Kidney (tissue), 2 donors: ENCODE measurements around a stretch of chr18.

GRCh38 chr18:61334542-61335120 lies 1.4 kb downstream of the CDH20 start:
- PRO-cap: no peak
- RRBS: 0% methylated on average over 1 of the region's 15 CpGs

GRCh38 chr18:61635833-61636928 lies 256.6 kb downstream of the RNF152 start:
- PRO-cap: no peak
- RRBS: no CpG with 5 or more reads among the region's 9 CpGs

- PRO-cap: bidirectional peak, plus-strand start at chr18:61896991, minus-strand start at chr18:61896892
- RRBS: no CpG with 5 or more reads among the region's 5 CpGs
Observed at GRCh38 chr18:61896557-61897225, 3.9 kb upstream of the RNF152 start.

DNA sequence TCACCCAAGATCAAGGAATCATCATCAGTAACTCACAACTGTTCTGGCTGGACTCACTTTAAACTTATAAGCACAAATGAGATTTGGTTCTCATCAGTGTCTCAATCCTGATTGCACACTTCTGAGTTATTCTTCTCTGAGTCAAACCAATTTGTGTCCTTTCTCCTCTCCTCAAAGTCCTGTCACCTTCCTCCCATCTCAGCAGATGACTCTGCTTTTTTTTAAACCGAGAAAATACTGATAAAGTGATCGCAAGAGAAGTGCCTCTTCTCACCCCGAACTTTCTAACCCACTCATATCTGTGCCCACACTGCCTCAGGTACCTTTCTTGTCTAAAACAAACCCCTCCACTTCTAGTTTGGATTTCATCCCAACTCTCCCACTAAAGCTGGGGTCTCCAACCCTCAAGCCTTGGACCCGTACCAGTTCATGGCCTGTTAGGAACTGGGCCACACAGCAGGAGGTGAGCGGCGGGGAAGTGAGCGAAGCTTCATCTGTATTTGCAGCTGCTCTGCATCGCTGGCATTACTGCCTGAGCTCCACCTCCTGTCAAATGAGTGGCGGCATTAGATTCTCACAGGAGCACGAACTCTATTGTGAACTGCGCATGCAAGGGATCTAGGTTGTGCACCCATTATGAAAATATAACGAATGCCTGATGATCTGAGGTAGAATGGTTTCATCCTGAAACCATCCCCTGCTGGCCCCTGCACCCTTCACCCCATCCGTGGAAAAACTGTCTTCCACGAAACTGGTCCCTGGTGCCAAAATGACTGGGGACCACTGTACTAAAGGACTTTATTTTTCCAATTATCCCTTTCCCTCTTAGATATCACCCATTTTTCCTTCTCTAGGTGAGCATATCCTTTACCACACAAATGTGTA lies 130.3 kb downstream of the PIGN start:
- PRO-cap: no peak
- RRBS: no CpG with 5 or more reads among the region's 14 CpGs

DNA sequence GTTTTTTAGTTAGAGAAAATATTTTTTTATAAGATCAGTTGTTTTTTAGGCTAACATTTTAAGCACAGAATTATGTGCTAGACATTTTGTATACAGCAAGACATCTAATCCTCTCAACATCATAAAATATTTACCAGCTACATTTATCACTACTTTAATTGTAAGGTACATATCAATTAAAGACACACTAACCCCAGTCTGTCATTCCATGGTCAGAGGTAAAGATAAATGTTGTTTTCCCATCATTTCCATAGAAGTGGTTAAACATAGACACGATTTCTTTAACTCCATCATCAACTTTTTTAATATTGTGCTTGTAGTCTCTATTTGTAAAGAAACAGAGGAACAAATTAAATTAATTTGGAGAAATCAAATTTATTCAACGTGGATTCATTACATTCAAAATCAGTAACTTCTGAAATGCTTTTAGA lies 40.1 kb downstream of the PIGN start:
- PRO-cap: no peak
- RRBS: no CpG with 5 or more reads among the region's 2 CpGs

- PRO-cap: no peak
- RRBS: no CpG with 5 or more reads among the region's 7 CpGs
Observed at GRCh38 chr18:62327787-62328487, 2.8 kb downstream of the TNFRSF11A start.

- PRO-cap: no peak
- RRBS: no CpG with 5 or more reads among the region's 3 CpGs
Observed at GRCh38 chr18:62437104-62437522, 85.7 kb upstream of the ZCCHC2 start.

DNA sequence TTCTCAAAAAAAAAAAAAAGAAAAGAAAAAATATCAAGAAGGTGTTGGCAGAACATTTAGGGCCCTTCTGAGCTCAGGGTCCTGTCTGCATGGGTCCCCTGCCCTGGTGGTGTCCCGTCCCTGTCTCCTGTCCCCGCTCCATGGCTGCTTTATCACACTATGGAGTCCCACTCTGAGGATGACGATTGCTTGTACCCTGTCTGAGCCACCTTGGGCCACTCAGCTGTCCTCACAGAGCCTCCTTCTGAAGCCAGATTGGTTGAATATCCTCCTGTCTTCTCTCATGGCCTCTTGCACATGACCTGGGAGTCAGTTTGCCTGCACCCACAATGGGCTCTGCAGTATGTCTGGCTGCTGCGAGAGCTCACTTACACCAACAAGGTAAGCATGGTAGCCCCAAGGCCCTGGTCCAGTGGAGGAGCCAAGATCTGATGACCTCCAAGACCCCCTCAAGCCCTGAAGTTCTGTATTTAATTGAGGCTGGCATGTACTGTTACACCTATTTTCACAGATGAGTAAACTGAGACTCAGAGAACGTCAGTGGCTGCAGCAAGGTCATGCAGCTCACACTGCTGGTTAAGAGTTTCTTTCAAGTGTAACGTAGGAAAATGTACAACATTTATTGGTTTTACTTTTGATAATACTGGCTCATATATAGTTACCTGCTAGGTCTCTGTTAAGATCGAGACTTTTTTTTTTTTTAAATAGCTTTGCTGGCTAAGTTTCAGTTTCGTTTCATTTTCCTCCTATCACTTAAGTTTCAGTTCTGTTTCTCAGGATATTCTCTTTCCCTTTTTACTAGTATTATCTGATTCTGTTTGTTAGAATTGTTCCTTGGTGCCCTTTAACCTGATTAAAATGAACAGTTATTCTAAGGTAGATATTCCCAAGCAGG lies 16.9 kb upstream of the ZCCHC2 start:
- PRO-cap: no peak
- RRBS: no CpG with 5 or more reads among the region's 8 CpGs

DNA sequence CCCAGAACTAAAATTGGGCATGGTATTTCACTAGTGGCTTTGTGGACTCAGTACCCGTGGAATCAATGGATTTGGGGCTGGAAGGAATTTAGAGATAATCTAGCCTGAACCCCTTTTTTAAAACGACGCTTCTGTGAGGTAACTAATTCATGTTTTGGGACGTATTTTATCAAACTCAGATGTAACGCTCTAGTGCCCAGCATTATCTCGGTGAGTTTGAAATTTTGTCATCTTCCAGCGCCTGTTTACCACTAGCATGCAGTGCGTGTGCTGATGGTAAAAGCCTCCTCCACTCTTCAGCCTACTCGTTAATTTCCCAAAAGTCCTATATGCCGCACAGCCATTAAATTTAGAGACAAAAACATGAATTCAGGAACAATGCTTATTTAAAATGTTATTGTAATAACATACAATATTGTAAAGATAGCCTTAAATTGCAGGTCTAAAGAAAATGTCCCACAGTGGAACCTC lies 2.7 kb downstream of the ZCCHC2 start:
- PRO-cap: no peak
- RRBS: no CpG with 5 or more reads among the region's 10 CpGs

DNA sequence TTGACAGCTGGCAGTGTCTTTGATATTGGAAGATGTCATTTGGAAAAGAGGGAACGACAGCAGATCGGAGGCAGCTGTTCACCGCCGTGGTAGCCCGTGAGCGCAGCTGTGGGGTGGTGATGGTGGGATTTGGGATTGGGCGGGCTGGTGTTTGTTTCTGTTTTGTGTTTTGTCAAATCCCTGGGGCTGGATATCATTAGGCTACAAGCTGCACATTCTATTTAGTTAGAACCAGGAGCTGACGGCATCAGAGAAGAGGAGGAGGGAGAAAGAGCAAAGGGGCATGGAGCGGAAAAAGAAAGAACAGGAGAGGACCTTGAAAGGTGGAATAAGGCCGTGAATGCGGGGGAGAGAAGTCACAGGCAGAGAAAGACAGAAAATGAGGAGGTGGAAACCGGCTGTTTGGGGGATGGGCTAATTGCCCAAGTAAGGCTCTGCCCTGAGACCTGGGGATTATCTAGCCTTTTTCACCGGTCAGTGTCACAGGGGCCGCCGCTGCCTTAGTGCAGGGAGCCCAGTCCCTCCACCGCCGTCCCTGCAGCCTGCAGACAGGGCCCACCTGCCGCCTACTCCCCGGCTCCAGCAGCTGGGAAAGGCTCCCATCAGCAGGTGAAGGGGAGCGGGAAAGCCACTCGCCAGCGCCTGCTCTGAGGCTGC lies 88.0 kb downstream of the ZCCHC2 start:
- PRO-cap: no peak
- RRBS: 30% methylated on average over 6 of the region's 22 CpGs

DNA sequence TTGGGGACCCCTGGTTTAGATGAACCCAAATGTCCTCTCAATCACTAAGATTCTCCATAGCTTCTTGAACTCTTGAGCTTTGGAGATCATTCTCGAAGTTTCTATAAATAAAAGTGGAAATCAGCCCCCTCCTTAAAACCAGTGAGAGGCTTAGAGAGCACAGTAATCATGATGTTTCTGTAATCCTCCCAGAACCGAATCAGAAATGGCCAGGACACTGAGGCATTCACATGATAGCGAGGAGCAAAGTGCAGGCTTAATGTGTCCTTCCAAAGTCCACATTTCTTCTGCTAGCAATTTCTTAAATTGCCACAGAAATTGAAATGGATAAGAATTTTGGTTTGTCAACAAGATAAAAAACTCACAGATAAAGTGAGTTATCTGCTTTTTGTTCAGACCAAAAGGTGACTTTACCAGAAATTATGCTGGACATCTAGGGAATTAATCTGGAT lies 82.6 kb upstream of the PHLPP1 start:
- PRO-cap: no peak
- RRBS: no CpG with 5 or more reads among the region's 3 CpGs

DNA sequence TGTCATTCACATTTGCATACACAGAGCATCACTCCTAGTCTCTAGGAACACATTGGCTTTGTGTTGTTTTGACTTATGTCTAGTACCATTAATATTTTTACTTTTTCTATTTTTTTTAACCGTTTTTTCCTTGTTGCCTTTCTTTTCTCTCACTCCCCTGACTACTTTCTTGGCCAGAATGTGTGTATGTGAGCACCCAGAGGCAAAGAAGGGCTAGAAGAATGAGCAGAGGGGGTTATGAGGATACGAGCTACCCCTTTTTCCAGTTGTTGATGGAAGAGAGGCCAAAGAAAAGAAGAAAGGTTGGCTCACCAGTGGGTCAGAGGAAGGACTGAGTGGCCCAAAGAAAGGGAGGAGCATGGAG lies 86.5 kb downstream of the PHLPP1 start:
- PRO-cap: no peak
- RRBS: no CpG with 5 or more reads among the region's 2 CpGs

- PRO-cap: no peak
- RRBS: no CpG with 5 or more reads among the region's 3 CpGs
Observed at GRCh38 chr18:62881690-62882172, 166.4 kb downstream of the PHLPP1 start.

DNA sequence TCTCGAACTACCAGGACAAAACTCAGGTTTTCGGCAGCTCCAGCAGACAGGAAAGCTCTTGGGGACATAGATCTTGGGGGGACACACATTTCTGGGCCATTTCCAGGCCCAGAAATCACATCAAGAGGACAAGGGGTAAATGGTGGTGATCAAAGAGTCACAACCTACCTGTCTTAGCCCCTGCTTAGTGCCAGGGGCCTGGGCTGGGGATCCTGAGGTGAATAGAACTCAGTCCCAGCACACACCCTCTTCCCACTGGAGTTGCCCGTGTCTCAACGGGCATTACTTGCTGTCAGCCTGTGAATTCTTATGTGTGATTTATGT lies 261.3 kb downstream of the BCL2 start:
- PRO-cap: no peak
- RRBS: no CpG with 5 or more reads among the region's 4 CpGs

DNA sequence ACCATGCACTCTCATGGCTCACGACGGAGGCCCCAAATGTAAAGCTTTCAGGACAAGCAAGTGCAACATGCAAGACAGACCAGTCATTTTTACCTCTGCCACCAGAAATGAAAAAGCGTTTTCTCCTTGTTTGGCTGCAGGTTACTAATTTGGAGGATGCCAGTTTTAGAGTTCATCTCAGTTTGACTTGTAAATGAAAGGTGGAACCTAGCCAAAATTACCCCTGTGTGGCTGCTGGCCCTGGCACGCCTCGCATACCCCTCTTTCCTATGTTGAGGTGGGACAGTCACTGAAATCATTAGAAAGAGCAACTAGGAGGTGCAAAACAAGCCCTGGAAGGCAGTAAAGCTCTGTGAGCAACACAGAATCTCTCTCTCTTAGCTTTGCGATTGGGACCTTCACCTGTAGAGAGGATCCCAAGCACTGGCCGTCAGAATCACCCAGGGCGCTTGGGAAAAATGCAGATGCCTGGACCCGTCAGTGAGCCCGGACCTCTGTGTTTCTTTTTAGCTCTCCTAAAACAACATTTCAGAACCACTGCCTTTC lies 138.5 kb downstream of the BCL2 start:
- PRO-cap: no peak
- RRBS: no CpG with 5 or more reads among the region's 10 CpGs

- PRO-cap: no peak
- RRBS: no CpG with 5 or more reads among the region's 2 CpGs
Observed at GRCh38 chr18:63181855-63182318, 137.7 kb downstream of the BCL2 start.

DNA sequence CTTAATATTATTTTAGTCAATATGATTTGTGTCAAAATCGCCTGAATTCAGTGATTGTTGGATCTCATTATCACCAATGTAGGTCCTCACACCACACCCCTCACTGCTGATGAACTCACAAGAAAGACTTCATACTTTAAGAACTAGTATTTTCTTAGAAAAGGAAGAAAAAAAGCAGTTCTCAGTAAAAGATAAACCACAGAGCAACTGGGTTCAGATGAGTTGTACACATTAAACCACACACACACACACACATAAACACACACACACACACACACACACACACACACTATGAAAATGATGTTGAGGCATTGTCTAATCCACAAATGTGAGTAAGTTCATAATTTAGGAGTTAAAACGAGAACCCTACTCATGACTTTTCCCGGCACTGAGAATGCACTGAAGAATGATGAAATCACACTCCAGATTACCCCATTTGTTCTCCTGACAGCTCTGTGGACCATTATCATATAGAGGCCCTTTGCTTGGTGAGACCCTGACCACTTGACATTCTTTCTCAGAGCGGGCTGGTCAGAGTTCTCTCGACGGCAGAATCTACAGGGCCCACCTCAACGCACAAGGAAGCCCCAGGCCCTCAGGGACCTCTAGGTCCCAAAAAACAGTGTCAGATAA lies 106.2 kb downstream of the BCL2 start:
- PRO-cap: no peak
- RRBS: no CpG with 5 or more reads among the region's 7 CpGs

DNA sequence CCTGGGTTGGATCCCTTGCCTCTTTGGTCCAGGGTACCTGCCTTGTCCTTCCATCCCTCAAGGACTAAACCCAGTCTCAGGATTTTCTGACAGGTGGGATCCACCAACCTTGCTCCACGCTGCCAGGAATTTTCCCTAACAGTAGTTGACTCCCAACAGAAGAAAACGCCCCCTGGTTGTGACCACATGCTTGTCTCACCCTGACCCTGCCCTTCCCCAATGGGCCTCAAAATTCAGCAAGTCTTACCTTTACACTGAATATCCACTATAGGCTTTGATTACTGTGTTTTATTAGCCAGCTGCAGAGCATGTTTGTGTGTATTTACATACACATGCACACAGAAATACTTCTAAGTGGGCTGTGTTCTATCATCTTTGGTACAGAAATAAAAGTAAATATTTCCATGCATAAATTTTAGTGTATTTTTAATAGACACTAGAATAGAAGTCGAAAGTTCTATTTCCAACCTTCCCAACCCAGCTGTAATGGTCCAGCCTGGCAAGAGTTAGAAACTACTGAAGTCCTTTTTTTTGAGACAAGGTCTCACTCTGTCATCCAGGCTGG lies 23.7 kb downstream of the BCL2 start:
- PRO-cap: no peak
- RRBS: no CpG with 5 or more reads among the region's 3 CpGs

DNA sequence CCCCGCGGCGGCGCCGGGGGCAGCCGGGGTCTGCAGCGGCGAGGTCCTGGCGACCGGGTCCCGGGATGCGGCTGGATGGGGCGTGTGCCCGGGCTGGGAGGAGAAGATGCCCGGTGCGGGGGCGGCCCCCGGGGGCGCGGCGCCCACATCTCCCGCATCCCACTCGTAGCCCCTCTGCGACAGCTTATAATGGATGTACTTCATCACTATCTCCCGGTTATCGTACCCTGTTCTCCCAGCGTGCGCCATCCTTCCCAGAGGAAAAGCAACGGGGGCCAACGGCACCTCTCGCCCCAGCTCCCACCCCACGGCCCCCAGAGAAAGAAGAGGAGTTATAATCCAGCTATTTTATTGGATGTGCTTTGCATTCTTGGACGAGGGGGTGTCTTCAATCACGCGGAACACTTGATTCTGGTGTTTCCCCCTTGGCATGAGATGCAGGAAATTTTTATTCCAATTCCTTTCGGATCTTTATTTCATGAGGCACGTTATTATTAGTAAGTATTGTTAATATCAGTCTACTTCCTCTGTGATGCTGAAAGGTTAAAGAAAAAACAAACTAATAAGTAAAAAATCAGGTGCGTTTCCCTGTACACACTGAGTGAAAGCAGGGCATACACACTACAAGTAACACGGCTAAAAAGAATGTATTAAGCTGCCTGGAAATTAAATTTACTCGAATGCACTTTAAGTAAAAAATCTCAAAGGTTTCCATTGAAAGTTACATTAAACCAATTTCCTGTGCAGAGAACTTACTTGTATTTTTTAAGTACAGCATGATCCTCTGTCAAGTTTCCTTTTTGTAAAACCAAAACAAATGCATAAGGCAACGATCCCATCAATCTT lies 928 bp downstream of the BCL2 start:
- PRO-cap: no peak
- RRBS: 2% methylated on average over 6 of the region's 41 CpGs

- PRO-cap: no peak
- RRBS: no CpG with 5 or more reads among the region's 3 CpGs
Observed at GRCh38 chr18:63417319-63418022, 4.8 kb downstream of the VPS4B start.